Bile duct (tissue), 1 donor: Measurements from ENCODE around the genes BST2, COLGALT1, B3GNT3 and RAB3A.

DNA sequence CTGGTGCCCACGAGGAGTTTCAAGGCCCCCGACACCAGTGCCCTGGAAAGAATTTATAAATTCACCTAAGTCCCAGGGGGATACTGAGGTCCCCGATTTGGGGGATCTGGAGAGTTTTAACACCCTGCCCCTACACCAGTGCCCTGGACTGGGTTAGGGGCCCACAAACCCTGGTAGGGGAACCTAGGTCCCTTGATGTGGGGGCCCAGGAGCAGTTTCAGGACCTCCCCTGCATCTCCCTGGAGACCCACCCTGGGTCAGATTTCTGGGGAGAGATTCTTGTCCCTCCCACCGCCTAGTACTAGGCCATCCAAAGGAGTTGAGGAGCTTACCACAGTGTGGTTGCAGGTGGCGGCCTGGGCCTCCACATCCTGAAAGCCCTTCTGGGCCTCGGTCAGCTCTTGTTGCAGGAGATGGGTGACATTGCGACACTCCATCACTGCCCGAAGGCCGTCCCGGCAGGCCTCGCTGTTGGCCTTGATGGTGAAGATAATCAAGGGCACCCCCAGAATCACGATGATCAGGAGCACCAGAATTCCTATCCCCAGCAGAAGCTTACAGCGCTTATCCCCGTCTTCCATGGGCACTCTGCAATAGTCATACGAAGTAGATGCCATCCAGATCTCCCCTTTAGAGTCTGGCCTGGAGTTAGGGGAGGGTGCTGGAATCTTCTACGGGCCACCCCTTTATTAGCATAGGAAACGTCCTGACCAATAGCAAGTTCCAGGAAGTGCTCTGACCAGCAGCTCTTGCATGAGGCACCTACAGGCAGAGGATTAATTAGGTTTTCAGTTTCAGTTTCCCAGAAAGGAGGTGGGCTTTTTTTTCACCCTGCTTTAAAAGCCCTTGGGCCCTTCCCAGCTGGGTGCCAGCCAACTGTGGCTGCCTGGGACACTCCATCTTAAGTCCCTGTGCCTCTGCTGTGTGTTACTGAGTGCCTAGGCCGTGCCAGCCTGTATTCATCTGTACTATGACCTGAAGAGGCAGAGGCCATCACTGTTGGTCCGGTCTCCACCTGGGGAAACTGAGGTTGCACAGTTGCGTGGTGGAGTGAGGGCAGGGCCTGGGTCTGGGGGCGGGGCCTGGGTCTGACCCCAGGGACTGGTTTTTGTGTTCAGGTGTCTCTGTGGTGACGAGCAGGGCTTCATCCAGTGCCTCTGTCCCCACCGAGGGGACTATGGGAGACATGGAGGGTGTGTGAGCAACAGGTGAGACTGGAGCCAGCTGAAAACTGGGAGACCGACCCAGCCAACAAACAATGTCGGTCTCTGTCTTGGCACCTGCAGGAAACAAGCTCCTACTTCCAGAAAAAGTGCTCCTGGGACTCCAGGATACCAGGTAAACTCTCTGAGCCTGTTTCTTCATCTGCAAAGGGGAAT is at the start of gene BST2:
Gene BST2 (minus strand): TSS at position 672 of the 1,379 bp plus-strand sequence.
- PRO-cap, result bidirectional peak, plus-strand start at position 791 of the sequence, minus-strand start at position 660 of the sequence

DNA sequence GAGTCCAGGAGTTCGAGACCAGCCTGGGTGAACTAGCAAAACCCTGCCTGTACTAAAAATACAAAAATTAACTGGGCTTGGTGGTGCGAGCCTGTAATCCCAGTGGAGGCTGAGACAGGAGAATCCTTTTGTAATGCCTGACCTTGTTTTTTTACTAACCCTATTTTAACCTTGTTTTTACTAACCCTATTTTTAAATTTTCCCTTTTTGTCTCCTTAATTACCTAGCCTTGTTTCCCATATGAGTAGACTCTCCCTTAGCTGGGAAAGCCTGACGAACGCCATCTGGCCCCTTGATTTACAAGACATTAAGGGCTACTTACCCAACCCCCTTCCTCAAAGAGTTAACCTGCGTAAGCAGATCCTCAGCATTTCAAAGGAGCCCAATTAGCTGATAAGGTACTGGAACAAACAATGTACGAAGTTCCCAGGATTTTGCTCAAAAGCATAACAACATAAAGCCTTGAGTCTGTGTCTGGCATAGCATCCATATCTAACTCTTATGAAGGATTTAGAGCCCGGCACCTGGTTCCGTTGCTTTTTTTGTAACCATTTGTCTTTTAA is 4.8 kb upstream of the MVB12A start:
- PRO-cap, result no peak

DNA sequence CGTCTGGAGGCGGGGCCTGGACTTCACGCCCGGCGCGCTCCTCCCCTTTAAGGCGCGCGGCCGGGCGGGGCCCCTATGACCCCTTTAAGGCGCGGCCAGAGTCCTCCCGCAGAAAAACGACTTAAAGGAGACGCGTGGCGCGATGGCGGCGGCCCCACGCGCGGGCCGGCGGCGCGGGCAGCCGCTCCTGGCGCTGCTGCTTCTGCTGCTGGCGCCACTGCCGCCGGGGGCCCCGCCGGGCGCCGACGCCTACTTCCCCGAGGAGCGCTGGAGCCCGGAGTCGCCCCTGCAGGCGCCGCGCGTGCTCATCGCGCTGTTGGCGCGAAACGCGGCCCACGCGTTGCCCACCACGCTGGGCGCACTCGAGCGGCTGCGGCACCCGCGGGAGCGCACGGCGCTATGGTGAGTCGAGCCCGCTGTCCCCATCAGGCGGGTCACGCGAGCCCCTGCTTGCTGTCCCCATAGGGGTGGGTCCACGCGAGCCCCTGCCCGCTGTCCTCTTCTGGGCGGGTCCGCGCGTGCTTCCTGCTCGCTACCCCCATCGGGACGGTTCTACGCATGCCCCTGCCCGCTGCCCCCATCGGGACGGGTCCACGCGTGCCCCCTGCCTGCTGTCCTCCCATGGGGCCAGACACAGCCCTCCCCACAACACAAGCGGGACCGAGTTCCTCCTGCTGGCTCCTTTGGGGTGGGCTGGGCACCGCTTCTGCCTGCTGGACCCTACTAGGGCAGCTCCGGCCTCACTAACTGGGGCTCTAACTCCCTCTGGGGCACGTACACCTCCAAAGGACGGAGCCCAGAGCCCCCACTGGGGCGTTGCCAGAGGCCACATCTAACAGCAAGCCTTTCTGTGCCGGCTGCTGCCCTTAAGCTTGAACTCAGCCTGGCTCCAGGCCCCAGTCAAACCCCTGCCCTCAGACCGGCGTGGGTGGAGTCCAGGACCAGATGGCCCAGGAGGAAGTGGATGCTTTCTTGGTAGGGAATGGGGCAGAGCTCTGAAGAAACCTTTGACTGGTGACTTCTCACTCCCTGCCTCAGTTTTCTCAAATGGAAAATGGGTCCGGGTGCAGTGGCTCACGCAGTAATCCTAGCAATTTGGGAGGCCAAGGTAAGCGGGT is at the start of gene COLGALT1:
Gene COLGALT1 (plus strand): TSS at position 78 of the 1,118 bp plus-strand sequence.
- PRO-cap, result bidirectional peak, plus-strand start at position 124 of the sequence, minus-strand start outside the sequence; unidirectional peak, minus-strand start at position 874 of the sequence

DNA sequence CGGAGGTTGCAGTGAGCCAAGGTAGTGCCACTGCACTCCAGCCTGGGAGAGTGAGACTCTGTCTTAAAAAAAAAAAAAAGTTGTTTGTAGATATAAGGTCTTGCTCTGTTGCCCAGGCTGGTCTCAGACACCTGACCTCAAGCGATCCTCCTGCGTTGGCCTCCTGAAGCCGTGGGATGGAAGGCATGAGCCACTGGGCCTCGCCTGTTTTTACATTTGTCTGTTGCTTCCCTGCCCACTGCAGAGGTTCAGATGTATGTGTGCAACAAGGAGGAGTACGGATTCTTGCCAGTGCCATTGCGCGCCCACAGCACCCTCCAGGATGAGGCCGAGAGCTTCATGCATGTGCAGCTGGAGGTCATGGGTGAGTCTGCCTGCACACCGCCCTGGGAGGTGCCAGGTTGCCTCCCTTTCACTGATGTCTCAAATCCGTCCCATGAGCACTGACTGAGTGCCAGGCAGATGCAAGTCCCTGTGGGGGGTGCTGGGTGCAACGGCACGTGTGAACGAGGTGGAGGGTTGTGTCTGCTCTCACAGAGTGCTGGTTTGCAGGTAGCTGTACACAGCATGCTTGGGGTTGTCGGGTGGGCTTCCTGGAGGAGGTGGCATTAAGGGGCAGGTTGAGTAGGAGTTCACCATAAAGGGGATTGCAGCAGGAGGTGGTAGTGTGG is 16.9 kb downstream of the COLGALT1 start:
- PRO-cap, result no peak

DNA sequence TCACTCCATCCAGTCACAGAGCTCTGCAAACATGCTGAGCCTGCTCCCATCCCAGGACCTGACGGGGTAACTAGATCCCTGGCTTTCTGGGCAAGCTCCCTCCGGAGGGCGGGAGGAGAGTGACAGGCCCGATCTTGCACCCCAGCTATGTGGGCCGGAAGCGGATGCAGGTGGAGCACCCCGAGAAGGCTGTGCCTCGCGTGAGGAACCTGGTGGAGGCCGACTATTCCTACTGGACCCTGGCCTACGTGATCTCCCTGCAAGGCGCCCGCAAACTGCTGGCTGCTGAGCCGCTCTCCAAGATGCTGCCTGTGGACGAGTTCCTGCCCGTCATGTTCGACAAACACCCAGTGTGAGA is 25.1 kb downstream of the COLGALT1 start:
- PRO-cap, result no peak

DNA sequence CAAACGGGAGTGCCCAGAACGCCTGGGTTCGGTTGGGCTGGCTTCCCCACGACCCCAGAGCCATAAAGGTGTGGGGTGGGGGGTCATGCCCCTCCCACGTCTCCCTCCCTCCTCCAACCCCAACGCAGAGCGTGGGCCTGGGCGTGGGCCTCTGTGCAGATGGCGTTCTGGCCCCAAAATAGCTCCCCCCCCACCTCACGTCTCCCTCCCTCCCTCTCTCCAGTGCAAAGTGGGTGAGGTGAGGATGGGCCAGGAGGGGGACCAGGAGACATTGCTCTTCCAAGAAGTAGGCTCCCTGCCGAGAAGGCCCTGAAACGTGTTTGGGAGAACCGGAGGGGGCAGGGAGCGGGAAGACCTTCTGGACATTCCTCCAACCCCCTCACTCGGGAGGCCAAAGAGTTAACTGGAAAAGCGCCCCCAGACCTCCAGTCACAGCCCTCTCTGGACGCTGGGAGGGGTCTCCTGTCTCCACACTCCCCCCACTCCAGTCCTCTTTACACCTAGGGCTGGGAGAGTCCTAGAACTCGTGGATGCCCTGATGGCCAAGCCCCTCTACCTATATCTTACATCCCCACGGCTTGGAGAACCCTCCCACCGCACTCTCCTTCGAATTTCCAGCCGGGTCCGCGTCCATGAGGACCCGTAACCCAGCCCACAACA is 906 bp downstream of the UNC13A start:
- PRO-cap, result no peak

- PRO-cap, result no peak
Measured at GRCh38 chr19:17727029-17727889, 8.0 kb downstream of the MAP1S start.

GRCh38 chr19:17777934-17779013 is 16.7 kb upstream of the B3GNT3 start:
- PRO-cap, result unidirectional peak, plus-strand start at chr19:17778437

DNA sequence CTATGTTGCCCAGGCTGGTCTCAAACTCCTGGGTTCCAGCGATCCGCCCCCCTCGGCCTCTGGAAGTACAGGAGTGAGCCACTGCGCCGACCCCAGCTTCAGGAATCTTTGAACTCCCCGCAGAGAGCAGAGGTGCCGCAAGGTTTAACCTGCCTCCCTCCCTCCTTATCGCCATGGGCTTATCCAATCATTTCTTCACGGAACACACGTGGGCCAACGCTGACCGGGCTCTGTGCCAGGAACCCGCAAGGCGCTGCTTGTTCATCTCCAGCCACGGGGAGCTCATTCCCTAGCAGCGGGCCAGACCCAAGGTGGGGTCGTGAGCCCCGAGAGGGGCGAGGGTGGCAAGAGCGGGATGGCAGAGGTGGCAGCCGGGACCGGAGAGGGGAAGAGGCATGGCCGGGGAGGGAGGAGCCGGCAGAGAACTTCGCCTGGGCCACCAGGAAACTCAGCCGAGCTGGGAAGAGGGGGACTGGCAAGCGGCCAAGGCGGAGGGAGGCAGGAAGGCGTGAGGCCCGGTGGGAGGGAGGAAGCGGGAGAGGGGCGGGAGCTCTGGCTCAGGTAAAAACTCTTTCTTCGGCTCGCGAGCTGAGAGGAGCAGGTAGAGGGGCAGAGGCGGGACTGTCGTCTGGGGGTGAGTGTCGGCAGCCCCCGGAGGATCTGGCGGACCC is at the start of gene B3GNT3:
Gene B3GNT3 (plus strand): TSS at position 566 of the 671 bp plus-strand sequence.
- PRO-cap, result bidirectional peak, plus-strand start at position 591 of the sequence, minus-strand start at position 429 of the sequence

- PRO-cap, result no peak
Measured at GRCh38 chr19:17836553-17837166, 11.1 kb downstream of the JAK3 start.

- PRO-cap, result no peak
Measured at GRCh38 chr19:17873759-17874600, 2.2 kb downstream of the SLC5A5 start.

DNA sequence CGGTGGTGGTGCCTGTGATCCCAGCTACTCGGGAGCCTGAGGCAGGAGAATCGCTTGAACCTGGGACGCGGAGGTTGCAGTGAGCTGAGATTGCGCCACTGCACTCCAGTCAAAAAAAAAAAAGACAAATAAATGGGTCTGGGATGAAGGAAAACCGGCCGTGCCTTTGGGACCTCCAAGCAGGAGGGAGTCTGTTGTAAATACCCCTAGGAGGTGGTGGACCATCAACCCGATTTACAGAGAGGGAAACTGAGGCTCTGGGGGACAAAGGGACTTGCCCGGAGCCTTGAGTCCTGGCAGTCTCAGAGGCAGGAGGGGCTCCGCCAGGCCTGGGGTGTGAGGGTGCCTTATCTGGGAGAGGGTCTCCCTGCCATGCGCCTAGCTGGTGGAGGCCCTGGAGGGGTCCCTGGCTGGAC is 16.0 kb downstream of the KCNN1 start:
- PRO-cap, result no peak

DNA sequence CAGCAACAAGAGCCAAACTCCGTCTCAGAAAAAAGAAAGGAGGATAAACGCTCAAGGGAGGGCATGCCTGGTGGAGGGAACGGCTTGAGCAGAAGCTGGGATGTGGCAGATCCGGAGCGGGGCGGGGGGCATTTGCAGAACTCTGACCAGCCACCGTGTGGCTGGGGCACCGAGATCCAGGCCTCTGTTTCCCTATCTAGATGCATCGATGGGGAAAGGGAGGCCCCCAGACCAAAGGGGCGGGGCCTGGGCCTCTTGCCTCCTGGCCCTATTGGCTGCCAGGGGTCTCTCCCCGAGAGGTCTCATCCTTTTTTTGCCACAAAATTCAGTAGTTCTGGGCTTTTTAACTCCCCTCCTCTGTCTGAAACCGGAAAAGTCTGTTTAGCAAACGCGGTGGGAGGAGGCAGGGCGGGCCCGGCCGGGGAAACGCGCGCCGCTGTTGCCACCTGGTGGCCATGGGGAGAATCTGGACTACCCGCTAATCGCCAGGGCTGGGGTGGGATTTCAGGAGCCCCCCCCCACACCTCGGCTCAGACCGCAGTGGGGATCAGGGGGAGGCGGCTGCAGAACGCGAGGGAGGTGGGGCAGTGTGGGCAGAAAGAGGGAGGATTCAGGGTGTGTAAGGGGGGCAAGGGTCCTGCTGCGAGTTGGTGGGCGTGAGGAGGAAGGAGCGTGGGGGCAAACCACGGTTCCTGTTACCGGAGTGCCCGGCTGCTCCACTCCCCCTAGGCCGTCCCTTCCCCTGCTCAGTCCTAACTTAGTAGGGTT is 28.4 kb downstream of the IL12RB1 start:
- PRO-cap, result unidirectional peak, minus-strand start at position 363 of the sequence

- PRO-cap, result no peak
Measured at GRCh38 chr19:18182891-18183366, 9.3 kb downstream of the IFI30 start.

DNA sequence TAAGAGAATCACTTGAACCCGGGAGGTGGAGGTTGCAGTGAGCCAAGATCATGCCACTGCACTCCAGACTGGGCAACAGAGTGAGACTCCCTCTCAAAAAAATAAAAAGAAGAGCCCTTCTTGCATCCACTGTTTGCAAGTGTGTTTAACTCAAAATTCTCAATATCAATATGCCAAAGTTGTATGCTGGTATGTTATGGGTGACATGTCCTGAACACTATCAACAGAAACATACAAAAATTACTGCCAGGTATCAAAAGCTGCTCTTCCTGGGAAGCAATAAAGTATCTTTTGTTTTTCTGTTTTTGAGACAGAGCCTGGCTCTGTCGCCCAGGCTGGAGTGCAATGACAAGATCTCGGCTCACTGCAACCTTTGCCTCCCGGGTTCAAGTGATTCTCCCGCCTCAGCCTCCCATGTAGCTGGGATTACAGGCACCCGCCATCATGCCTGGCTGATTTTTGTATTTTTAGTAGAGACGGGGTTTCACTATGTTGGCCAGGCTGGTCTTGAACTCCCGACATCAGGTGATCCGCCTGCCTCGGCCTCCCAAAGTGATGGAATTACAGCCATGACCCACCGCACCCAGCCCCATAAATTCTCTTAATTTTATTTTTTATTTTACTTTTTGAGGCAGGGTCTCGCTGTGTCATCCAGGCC is 6.3 kb upstream of the MPV17L2 start:
- PRO-cap, result no peak

GRCh38 chr19:18203586-18204543 is at the start of gene RAB3A:
Gene RAB3A, minus strand, starts transcription at chr19:18204042.
- PRO-cap, result bidirectional peak, plus-strand start at chr19:18204387, minus-strand start at chr19:18204040; unidirectional peak, plus-strand start at chr19:18204447

DNA sequence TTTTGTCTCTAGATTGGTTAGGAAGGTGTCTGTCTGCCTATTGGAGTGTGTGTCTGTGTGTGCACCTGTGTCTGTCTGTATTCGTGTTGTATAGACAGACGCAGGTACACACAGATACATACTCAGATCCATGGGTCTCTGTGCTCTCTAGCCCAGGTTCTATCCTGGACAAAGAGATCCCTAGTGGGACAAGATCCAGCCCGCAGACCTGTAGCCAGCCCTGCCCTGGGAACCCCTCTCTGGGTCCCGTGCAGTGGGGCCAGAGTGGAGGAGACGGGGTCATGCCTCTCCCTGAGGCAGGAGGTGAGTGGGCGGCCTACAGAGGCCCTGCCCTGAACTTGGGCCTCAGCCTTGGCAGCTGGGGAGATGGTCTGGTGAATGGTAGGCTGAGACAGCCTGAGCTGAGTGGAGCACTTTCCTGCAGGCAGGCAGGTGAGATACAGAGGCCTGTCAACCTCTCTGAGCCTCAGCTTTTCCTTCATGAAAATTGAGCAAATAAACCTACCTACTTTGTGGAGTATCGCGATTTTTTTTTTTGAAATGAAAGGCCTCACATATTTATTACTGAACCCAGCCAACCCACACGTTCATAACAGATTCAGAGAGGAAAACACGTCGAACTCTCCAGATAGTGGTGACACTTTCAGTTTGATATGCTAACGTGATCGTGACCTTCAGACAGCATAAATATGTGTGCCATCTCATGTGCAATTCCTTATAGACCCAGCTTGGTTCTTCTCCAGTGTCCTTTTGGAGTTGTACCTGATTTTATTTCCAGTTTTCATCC is 3.4 kb upstream of the JUND start:
- PRO-cap, result no peak

DNA sequence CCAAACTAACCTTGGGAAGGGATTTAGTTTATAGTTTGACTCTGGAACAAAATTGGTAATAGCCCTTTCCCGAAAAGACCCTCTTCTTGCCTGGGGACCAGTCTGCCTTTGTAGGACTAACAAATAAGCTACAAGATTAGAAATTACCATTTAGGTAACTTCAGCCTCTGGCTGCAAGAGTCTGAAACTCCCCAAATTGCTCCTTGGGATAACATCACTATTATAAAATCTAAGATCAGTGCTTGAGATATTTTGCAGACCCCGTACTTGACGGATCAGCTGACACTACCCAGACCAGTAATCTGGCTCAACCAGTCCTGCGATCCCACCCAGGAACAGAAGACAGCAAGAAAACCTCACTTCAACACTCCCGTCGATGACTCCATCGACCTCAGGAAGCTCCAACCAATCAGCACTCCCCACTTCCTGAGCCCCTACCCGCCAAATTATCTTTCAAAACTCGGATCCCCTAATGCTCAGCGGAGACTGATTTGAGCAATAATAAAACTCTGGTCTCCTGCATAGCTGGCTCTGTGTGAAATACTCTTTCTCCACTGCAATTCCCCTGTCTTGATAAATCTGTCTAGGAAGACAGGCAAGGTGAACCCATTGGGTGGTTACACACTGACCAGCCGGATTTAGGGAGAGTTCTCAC is 1.3 kb downstream of the LSM4 start:
- PRO-cap, result no peak

GRCh38 chr19:18346100-18346532 is 5.7 kb downstream of the PGPEP1 start:
- PRO-cap, result no peak

GRCh38 chr19:18434127-18434714 is 3.7 kb downstream of the ISYNA1 start:
- PRO-cap, result no peak